Monocyte (primary cell): ENCODE measurements around a stretch of chr9.

GRCh38 chr9:114344269-114344653 lies 14.6 kb downstream of the ORM2 start:
- PRO-cap, 2 experiments, result peak in 1 of 2 experiments; most common minus-strand start chr9:114344445 (in 1)

GRCh38 chr9:114361588-114362084 lies 26.1 kb downstream of the AKNA start:
- PRO-cap, 2 experiments, result no peak in any of the 2 experiments

DNA sequence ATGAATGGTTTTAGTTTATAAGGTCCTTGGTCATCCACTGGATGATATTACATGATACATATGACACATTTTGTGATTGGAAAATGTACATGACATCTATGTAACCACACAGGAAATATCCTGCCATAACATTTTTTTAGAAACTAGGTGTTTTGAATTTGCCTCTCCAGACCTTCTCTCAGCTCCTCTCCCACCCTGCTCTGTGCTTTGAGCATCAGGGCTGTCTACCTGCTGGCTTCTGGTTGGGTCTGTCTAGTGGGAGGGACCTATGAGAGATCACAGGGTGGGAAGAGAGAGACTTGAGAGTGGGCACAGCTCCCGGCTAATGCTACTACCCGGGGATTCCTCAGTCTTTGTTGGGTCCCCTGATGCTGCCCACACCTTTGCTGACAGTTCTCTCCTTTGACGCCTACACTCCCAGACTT lies 24.3 kb downstream of the AKNA start:
- PRO-cap, 2 experiments, result no peak in any of the 2 experiments

DNA sequence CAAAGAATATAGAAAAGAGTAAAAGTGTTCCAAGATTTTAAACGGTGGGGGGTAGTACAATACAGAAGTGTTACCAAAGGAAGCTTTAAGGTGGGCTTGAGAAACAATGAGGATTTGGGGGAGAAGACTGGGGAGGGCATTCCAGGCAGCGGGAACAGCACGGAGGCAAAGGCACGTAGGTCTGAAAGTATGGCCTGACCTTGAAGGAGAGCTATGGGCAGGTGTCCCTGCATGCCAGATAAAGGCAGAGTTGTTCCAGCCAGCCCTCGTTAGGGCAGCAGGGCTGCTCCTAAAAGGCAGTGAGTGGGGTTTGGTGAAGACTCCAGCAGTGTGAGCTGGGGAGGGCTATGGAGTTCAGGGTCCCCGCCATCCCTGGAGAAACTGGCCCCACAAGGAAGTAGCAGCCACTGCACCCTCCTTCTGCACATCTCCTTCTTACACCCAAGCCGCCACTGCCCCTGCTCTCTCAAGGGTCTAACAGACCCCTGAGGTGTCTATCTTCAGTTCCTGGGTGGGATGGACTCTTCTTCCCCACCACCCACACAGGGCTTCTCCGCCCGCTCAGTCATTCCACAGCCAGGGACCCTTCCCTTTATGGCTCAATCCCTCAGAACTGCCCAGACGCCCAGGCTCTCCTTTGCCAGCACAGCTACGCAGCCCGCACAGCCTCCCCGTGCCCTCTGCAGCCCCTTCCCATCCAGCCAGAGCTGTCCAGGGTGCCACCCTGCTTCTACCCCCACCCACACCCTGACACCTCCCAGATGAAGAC lies 1.4 kb downstream of the AKNA start:
- PRO-cap, 2 experiments, result peak in 1 of 2 experiments; most common plus-strand start position 113 of the sequence (in 1); most common minus-strand start position 268 of the sequence (in 1)

GRCh38 chr9:114503522-114504103 lies 1.7 kb downstream of the WHRN start:
- PRO-cap, 2 experiments, result peak in 1 of 2 experiments; most common minus-strand start chr9:114503904 (in 1)

GRCh38 chr9:114558383-114558915 lies 29.1 kb upstream of the ATP6V1G1 start:
- PRO-cap, 2 experiments, result no peak in any of the 2 experiments

DNA sequence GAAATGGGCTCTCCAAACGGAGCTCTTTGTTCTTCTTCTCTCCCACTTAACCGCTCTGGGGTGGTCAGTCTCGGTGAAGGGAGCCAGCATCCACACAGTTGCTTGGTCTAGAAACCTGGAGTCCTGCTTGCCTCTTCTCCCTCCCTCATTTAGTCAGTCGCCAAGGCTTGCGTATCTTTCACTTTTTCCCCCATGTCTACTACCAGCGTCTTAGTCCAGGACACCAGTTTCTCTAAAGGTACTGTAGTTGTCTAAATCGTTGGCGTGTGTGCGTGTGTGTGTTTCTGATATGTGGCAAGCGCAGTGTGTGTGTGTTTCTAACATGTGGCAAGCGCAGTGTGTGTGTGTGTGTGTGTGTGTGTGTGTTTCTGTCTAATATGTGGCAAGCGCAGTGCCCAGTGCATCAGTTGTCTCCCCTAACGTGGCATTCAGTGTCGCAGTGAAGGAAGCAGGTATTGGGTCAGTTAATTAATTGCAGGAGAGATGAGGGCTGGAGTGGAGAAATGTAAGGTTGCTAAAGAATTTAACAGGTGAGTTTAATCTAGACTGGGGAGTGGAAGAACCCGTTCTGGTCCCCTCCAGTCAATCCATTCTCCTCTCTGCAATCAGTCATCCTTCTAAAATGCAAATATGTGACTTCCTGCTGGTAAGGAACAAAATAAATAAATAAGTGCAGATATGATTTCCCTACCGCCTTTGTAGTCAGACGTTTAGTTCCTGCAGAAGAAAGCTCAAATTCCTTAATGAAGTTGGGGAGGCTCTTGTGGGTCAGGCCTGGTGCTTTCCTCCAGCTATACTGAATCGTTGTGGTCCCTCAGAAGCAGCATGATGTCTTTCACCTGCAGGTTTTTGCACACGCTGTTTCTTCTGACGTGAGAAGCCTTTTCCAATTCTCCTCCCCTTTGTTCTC lies 861 bp downstream of the ATP6V1G1 start:
- PRO-cap, 2 experiments, result peak in 2 of 2 experiments; most common plus-strand start position 52 of the sequence (in 2)

- PRO-cap, 2 experiments, result no peak in any of the 2 experiments
These were observed 22.2 kb downstream of the TNFSF8 start for GRCh38 chr9:114908021-114908830.

DNA sequence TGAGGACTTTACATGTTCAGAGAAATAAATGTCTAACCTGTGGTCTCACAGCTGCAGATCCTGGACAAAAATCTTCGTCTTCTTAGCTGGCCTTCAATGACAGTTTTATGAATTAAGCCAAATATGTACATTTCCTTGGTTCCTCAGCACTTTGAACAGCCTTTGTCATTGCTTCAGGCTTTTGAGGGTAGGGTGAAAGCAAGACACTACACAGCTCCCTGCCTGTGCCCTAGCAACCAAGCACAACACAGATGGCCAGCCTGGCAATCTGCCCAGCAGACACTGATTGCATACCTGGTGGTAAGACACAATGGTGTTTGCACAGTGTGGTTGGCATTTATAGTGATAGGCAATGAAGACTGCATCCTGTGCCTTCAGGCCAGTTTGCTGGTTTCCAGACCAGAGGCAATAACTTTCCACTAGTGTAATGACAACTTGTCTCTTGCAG lies 144.4 kb upstream of the TNC start:
- PRO-cap, 2 experiments, result no peak in any of the 2 experiments

- PRO-cap, 2 experiments, result no peak in any of the 2 experiments
These were observed 267.9 kb upstream of the TNC start for GRCh38 chr9:115385910-115386109.

DNA sequence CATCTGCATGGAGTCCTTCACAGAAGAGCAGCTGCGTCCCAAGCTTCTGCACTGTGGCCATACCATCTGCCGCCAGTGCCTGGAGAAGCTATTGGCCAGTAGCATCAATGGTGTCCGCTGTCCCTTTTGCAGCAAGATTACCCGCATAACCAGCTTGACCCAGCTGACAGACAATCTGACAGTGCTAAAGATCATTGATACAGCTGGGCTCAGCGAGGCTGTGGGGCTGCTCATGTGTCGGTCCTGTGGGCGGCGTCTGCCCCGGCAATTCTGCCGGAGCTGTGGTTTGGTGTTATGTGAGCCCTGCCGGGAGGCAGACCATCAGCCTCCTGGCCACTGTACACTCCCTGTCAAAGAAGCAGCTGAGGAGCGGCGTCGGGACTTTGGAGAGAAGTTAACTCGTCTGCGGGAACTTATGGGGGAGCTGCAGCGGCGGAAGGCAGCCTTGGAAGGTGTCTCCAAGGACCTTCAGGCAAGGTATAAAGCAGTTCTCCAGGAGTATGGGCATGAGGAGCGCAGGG lies 10.8 kb downstream of the TRIM32 start:
- PRO-cap, 2 experiments, result no peak in any of the 2 experiments

- PRO-cap, 2 experiments, result no peak in any of the 2 experiments
These were observed 59.6 kb downstream of the TRIM32 start for GRCh38 chr9:116746610-116747146.

DNA sequence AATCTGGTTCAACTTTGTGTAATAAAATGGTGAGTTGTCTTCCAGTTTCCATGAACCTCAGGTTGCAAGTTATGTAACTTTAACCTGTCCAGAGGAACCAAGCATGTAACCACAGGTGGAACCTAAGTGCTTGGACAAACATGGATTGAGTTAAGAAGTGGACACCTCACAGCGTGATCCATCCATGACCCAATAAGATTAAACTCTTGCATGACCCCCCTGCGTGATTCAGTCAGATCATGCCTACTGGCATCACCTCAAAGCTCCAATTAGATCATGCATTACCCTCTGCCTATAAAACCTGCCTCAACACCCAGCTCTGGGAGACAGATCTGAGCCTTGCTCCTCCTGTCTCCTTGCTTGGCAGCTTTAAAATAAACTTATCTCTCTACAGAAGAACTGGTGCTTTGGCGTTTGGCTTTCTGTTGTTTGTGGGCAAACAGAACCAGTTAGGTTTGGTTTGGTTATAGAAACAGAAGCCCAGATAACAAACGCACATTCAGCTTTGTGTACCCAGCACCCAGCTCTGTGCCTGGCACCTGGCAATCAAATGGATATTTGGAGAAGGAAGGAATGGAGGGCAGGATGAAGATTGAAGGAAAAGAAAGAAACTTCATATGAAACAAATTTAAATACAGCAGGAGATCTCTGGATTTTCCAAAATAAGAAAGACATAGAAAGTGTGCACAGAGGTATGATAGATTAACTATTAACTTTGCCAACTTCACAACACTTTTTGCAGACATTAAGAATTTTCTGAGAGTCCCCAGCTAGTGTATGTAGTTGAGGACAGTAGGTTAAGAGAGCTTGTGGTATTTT lies 101.9 kb upstream of the ASTN2 start:
- PRO-cap, 2 experiments, result no peak in any of the 2 experiments

- PRO-cap, 2 experiments, result no peak in any of the 2 experiments
These were observed 226.5 kb downstream of the CDK5RAP2 start for GRCh38 chr9:120353401-120353951.

DNA sequence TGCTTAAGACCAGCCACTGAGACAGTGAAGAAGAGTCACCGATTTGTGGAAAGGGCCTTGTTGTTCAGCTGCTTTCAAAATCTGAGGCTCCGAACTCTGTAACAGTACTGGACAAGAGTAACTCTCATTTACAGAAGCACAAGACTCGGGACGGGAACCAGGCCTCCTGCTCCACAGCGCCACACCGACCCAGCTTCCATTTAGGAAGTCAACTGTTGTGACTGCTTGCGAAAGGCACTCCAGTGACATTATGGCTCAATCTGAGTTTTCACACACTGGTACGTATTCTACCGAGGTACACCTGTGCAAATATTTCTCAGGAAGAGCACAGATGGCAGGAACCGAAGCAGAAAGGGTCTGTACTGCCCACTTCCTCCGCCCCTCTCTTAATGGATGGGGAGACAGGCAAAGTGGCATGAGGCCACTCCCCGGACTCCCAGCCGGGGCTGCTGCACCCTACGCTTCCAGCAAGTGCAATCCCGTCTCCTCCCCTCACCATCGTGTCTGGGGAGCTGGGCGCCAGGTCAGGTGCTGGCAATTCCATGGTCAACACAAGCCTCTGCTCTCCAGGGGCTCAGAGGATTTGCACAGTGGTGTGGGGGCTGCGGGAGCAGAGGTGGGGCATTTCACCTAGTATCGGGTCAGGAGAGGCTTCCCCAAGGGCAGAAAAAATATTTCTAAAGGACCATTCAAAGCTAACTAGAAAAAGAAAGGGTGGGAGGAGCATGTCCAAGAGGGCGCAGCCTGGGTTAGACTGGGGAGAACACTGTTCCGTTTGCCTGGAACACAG lies 192.1 kb downstream of the CDK5RAP2 start:
- PRO-cap, 2 experiments, result no peak in any of the 2 experiments

GRCh38 chr9:120394199-120394785 lies 185.7 kb downstream of the CDK5RAP2 start:
- PRO-cap, 2 experiments, result no peak in any of the 2 experiments

DNA sequence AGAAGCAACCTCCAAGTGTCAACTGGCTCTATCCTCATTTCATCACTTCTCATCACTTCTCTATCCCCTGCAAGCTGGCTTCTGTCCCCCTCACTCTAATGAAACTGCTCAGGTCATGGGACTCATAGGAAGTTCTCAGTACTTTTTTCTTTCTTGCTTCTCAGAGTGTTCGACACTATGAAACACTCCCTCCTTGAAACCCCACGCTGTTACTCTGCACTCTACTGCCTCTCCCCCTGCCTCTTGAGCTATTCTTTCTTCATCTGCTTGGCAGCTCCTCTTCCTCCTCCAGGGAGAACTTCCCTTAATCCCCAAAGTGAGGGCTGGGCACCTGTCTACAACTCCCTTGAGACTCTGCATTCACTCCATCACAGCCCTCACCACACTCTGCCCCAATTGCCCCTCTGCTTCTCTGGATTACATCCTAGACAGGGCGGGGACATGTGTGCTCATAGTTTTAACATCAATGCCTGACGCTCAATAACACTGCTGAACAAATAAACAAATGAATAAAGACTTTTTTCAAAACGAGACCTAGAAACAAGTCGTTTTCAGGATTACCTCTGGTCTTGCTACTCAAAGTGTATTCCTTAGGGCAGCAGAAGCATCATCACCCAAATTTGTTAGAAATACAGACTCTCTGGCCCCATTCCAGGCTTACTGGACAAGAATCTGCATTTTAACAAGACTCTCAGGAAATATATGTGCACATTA lies 115.8 kb downstream of the CDK5RAP2 start:
- PRO-cap, 2 experiments, result no peak in any of the 2 experiments

GRCh38 chr9:120640181-120640829 lies 60.3 kb upstream of the CDK5RAP2 start:
- PRO-cap, 2 experiments, result no peak in any of the 2 experiments

DNA sequence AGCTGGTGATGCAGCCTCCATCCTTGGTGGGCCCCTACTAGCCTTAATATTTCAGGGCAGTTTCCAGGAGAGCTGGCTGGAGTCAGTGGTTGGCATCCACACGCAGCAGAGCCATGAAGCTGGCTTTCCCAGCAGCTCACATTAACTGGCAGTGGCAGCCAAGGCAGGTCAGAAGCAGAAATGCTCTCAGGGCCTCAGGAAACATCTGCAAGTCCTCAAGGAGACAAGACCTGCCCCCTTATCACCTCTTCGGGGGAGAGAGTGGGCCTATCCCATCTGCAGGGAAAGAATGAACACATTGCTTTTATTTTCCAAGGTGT lies 20.8 kb upstream of the MEGF9 start:
- PRO-cap, 2 experiments, result no peak in any of the 2 experiments

DNA sequence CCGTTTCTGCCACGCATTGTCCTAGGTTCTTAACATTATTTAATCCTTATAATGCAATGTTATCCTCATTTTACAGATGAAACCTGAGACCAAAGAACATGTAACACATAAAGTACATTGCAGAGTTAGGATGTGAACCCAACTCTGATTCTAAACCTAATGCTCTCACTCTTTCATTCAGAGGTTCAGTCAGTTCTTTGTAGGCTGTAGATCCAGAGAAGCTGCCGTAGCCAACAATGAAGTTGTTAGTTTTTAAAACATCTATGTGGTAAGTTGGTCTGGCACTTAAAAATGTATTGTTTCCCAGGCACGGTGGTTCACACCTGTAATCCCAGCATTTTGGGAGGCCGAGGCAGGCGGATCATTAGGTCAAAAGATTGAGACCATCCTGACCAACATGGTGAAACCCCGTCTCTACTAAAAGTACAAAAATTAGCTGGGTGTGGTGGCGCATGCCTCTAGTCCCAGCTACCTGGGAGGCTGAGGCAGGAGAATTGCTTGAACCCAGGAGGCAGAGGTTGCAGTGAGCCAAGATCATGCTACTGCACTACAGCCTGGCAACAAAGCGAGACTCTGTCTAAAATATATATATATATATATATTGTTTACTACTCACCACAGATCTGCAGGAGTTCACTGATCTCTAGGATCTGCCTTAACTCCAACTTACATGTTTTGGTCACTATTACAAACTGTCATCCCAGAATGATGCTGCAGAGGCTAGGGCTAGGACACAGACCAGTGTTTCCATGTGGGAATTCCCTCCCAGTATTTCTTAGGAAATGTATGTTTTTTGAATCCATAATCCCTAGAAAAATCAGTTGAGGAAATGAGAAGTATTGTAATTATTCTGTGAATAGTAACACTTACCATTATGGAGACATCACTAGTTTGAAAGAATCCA lies 10.8 kb upstream of the PSMD5 start:
- PRO-cap, 2 experiments, result no peak in any of the 2 experiments